ENCODE measurements around a stretch of chr4.

GRCh38 chr4:76989753-76990294 lies 40.3 kb downstream of the SEPTIN11 start:
- PRO-cap = no peak
CAGE:
- cytosol, long polyA plus RNA = no peak
- long polyA plus RNA = no peak
- nucleus, long polyA plus RNA = no peak

GRCh38 chr4:77069690-77070208 lies 6.0 kb downstream of the CCNI start:
- PRO-cap = no peak
CAGE:
- cytosol, long polyA plus RNA = no peak
- long polyA plus RNA = no peak
- nucleus, long polyA plus RNA = no peak

GRCh38 chr4:77073511-77074328 lies 2.1 kb downstream of the CCNI start:
- PRO-cap = no peak
CAGE:
- cytosol, long polyA plus RNA = no peak
- long polyA plus RNA = no peak
- nucleus, long polyA plus RNA = no peak

- PRO-cap = no peak
CAGE:
- cytosol, long polyA plus RNA = no peak
- long polyA plus RNA = no peak
- nucleus, long polyA plus RNA = no peak
Observed at GRCh38 chr4:77180043-77180403, 23.0 kb downstream of the CCNG2 start.

DNA sequence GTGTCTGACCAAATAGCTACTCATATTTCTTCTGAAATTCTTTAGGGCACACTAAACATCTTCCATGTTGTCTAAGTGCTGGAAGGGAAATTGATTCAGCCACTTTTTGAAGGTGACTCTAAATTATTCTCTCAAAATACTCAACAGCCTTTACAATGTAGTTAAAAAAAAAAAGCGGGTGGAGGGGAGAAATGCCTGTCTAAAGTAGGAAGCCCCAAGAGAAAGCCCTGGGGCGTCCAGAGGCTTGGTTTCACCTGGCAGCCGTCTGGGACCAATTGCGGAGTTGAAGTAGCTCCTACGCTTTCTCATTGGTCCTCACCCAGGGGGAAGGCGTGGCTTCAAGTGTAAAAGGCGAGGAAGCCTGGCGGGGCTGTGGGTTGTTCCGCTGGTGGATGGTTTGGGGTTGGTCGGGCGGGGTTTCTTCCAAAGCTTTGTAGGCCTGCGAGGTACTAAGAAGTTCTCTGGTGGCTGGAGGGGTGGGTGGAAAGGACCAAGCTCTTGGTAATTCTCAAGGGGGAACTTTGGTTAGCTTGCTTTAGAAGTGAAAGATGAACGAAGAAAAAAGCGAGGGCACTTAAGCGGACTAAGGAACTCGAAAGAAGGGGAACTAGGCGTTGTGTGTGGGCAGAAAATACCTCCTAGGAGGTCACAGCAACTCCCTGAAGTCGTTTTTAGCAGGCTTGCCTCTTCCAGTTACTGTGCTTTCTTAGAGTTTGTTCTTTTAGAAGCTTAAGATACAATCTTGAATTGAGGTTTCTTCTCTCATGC lies 36.5 kb downstream of the CCNG2 start:
- PRO-cap = no peak
CAGE:
- cytosol, long polyA plus RNA = no peak
- long polyA plus RNA = no peak
- nucleus, long polyA plus RNA = no peak

GRCh38 chr4:77538123-77538396 lies 67.6 kb upstream of the CXCL13 start:
- PRO-cap = no peak
CAGE:
- cytosol, long polyA plus RNA = no peak
- long polyA plus RNA = no peak
- nucleus, long polyA plus RNA = no peak

GRCh38 chr4:77741541-77742188 lies 77.5 kb downstream of the CNOT6L start:
- PRO-cap = no peak
CAGE:
- cytosol, long polyA plus RNA = no peak
- long polyA plus RNA = no peak
- nucleus, long polyA plus RNA = no peak

DNA sequence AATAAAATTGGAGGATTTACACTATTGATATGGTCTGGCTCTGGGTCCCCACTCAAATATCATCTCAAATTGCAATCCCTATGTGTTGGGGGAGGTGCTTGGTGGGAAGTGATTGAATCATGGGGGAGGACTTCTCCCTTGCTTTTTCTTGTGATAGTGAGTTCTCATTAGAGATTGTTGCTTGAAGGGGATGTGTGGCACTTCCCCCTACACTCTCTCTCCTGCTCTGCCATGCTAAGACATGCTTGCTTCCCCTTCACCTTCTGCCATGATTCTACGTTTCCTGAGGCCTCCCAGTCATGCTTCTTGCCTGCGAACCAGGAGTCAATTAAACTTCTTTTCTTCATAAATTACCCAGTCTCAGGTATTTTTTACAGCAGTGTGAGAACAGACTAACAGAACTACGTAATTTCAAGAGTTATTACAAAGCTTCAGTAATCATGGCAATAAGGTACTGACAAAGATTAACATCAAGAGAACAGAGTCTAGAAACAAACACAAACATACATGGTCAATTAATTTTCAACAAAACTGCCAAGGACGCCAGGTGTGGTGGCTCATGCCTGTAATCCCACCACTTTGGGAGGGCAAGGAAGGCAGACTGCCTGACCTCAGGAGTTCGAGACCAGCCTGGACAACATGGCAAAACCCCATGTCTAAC lies 22.8 kb downstream of the CNOT6L start:
- PRO-cap = no peak
CAGE:
- cytosol, long polyA plus RNA = no peak
- long polyA plus RNA = no peak
- nucleus, long polyA plus RNA = no peak

GRCh38 chr4:77812186-77812417 lies 7.1 kb downstream of the CNOT6L start:
- PRO-cap = no peak
CAGE:
- cytosol, long polyA plus RNA = no peak
- long polyA plus RNA = no peak
- nucleus, long polyA plus RNA = no peak

GRCh38 chr4:77821120-77821625 lies 2.0 kb upstream of the CNOT6L start:
- PRO-cap = no peak
CAGE:
- cytosol, long polyA plus RNA = no peak
- long polyA plus RNA = no peak
- nucleus, long polyA plus RNA = no peak

DNA sequence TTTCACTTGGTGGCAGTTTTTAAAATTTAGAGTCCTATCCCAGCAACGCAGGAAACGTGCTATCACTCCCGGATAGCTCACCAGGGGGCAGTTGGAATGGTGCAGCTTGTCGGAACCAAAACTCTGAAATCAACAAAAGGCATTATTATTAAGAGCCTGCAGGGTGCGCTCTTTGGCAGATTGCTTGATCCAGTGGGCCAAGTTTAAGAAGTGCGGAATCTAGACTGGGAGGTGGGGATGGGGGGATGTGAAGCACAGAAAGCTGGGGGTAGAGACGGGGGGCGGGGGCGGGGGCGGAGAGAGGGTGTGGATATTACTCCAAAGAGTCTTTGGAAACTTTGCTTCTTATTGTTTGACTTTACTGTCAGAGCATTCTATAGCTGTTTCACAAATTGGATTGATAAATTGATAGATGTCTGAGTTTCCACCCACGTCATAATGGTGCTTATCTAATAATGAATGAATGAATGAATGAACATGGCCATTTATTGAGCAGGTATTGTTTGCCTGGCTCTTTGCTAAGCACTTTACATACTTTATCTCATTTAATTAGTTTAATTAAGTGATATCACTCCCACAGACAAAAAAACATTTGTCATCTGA lies 2.6 kb downstream of the FRAS1 start:
- PRO-cap = no peak
CAGE:
- cytosol, long polyA plus RNA = no peak
- long polyA plus RNA = no peak
- nucleus, long polyA plus RNA = no peak

DNA sequence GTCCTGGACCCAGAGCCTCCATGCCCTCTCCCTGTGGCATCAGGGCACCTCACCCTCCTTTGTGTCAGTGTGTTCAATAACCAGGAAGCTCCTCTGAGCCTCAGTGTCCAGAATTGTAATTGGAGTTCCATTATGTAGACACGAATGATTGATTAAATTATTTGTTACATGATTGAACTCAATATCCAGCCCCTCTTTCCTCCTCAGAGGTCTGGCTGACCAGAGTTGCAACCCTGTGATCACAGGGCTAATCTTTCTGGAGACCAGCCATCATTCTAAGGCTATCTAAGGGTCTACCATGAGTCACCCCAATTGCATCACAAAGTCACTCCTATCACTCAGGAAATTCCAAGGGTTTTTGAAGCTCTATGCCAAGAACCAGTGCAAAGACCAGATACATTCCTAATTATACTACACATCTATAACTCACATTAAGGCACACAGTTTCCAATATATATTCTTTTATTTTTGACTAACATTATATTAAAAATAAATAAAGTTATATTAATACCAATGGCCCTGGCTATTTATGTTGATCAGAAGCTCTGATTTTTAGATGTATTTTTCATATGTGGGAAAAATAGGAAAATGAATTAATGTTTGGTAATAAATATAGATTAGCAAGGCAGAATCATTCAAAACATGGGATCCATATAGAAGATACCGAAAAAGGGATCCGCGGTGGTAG lies 9.0 kb downstream of the ANXA3 start:
- PRO-cap = no peak
CAGE:
- cytosol, long polyA plus RNA = no peak
- long polyA plus RNA = no peak
- nucleus, long polyA plus RNA = no peak

- PRO-cap = no peak
CAGE:
- cytosol, long polyA plus RNA = no peak
- long polyA plus RNA = no peak
- nucleus, long polyA plus RNA = no peak
Observed at GRCh38 chr4:78691284-78691795, 84.8 kb upstream of the BMP2K start.

GRCh38 chr4:78774178-78774742 lies 1.9 kb upstream of the BMP2K start:
- PRO-cap = no peak
CAGE:
- cytosol, long polyA plus RNA = no peak
- long polyA plus RNA = no peak
- nucleus, long polyA plus RNA = no peak

DNA sequence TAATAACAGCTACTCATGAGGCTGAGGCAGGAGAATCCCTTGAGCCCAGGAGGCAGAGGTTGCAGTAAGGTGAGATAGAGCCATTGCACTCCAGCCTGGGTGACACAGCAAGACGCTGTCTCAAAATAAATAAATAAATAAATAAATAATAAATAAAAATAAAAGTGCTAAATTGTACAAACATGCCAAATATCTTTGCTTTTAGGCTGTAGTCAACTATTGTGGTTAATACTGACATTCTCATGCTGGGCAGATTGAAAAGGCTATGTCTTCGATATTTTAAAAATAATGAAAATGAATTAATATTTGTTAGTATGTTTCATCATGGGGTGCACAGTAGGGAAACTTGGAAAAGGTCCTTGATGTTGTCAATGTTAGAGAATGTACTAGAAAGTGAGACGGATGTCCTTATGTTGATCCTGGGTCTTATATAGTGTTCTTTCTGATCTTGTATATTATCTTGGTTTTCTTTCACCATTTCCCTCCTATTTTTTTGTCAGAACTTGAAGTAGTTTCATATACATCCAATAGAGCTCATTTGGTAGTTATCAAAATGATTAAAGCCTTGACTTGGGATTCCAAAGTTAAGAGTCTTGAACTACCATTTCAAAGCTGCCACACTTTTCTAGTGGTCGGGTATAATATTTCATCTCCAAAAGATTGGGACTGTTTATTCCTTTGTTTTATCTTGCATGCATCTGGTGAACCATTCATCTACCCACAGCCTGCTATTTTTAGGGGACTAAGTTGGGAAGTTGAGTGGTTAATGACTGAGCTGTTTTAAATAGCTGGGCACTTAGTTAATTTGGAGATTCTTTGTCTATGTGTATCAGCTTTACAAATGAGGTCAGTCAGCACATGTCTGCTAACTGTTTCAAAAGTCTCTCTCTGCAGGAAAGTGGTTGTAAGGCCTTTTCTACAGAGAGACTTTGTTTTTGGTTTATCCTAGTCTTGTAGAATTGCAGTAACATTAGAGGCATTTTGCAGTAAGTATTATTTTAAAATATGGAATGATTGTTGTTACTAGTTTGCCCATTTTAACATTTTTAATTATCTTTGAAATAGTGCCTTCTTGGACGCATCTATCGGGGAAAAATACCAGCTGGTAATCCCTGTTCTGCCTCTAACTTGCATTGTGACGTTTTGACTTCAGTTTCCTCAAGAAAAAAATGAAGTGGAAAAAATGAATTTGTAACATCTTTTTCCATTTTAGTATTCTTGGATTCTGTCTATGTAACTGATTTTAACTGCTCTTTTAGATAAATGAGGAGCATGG lies 8.0 kb downstream of the BMP2K start:
- PRO-cap = no peak
CAGE:
- cytosol, long polyA plus RNA = no peak
- long polyA plus RNA = no peak
- nucleus, long polyA plus RNA = no peak

- PRO-cap = no peak
CAGE:
- cytosol, long polyA plus RNA = no peak
- long polyA plus RNA = no peak
- nucleus, long polyA plus RNA = no peak
Observed at GRCh38 chr4:78805752-78806775, 29.9 kb downstream of the BMP2K start.

DNA sequence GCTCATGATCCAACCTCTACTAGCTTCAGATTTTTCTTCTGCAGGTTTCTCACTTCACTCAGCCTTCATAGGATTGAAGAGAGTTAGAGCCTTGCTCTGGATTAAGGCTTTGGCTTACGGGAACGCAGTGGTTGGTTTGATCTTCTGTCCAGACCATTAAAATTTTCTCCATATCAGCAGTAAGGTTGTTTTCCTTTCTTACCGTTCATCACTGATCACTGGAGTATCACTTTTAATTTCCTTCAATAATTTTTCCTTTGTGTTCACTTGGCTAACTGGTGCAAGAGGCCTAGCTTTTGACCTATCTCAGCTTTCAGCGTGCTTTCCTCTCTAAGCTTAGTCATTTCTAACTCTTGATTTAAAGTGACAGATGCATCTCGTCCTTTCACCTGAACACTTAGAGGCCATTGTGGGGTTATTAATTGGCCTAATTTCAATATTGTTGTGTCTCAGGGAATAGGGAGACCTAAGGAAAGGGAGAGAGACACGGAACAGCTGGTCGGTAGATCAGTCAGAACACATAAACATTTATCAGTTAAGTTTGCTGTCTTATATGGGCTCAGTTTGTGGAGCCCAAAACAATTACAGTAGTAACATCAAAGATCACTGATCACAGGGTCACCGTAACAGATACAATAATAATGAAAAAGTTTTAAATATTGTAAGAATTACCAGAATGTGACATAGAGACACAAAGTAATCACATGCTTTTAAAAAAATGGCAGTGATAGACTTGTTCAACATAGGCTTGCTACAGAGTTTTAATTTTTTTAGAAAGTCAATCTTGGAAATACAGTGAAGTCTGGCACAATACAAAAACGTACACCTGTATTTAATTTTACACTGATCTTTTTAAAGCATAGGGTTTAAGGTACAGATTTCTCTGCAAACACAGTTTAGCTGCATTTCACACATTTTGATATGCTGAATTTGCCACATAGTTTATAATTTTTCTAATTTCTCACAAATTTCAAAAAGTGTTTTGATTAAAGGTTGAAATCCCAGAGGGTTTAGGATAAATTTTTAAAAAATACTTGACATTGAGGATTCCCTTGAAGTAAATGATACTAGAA lies 44.4 kb downstream of the PAQR3 start:
- PRO-cap = no peak
CAGE:
- cytosol, long polyA plus RNA = no peak
- long polyA plus RNA = no peak
- nucleus, long polyA plus RNA = no peak

DNA sequence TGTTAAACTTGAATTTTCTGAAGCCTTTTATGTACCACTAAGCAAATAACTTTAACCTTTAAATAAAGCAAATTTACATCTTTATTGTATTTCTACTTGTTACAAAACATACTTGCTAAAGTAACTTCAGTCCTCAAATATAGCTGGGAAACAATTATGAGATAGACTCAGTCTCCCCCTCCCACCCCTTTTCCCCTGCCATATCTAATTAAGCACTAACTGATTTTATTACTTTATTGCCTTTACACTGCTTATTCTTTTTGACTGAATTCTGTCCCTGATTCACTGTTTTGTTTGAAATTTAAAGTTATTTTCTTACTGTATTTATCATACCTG lies 23.3 kb downstream of the PAQR3 start:
- PRO-cap = no peak
CAGE:
- cytosol, long polyA plus RNA = no peak
- long polyA plus RNA = no peak
- nucleus, long polyA plus RNA = no peak

- PRO-cap = no peak
CAGE:
- cytosol, long polyA plus RNA = no peak
- long polyA plus RNA = no peak
- nucleus, long polyA plus RNA = no peak
Observed at GRCh38 chr4:79197331-79197620, 128.6 kb downstream of the NAA11 start.

DNA sequence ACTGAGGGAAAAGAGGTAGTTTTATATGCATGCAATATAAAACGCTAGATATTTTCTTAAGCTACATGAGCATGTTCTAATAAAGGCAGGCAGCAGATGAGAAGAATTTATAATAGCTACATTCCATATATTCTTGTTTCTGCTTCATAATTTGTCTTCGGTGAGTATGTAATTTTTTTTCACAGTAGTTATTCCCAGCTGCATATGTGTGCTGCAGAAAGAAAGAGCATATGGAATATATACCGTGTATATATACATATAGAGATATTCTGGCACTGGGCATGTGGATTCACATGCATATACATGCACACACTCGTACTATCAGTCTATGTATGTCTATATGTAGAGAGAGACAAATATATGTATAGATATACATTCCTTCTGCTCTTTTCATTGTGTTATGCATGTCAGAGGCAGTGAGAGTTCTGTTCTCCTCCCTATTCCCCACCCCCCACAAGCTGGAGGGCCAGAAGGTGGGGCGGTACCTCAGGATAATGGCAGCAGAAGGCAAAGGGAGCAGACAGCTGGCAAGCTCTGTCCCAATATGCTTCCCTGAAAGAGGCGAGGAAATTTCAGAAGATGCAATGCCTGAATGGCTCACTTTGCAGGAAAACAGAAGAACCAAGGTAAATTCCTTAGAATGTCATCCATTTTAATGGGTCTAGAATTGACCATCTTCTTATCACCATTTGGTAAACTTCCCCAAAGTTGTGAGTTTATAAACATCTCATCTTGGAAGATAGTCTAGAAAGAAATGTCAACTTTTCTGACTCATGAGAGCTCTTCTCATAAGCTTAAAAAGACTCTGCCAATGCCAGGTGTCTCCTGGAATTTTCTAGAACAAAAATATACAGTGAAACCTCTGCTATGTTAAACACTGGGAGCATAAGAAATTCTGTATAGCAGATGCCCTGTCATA lies 114.4 kb downstream of the NAA11 start:
- PRO-cap = no peak
CAGE:
- cytosol, long polyA plus RNA = no peak
- long polyA plus RNA = no peak
- nucleus, long polyA plus RNA = no peak

Measured in A549 (cell line).